Colonic mucosa (tissue), 1 donor: ENCODE measurements around a stretch of chr21.

GRCh38 chr21:38350100-38350423 is 93.3 kb downstream of the KCNJ15 start:
- PRO-cap = no peak

GRCh38 chr21:38414015-38414367 is 84.3 kb downstream of the ERG start:
- PRO-cap = no peak

DNA sequence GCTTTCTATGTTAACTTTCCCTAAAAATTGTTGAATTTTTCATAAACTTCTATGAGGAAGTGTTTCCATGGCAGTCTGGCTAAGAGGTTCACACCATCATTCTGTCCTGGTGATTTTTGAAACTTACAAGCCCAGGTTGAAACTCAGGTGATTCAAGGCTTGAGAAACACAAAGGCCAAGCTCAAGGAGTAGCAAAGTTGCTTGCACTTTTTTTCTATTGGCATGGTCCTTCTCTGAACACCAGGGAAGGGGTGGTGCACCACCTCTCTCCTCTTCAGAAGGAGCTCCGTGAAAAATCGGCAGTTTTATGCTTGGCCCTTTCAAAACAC is 43.1 kb downstream of the ERG start:
- PRO-cap = no peak

DNA sequence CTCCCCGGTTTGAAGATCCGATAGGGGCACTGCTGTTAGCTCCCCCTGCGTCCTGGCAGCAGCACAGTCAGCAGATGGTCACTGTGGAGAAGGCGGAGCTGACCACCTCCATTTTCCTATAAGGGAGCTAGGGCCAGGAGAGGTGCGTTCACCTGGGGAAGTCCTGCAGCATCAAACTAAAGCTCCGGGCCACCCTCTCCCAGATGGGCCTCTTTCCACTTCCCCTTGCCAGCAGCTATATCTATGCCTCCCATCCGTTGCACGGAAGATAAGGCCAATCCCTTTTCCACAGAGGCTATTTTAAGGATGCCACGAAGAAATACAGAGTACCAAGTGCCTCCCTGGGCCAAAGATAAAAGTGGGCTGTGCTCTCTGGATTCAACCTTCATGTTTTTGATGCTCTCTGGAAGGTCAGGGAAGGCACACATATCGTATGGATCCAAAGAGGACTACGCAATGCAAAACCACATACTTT is 7.7 kb downstream of the ERG start:
- PRO-cap = no peak

- PRO-cap = no peak
Observed at GRCh38 chr21:38496272-38496567, 2.1 kb downstream of the ERG start.

GRCh38 chr21:38505423-38505984 is 7.2 kb upstream of the ERG start:
- PRO-cap = no peak

GRCh38 chr21:38766817-38767879 is 38.6 kb upstream of the ETS2 start:
- PRO-cap = unidirectional peak, plus-strand start at chr21:38767375; unidirectional peak, plus-strand start at chr21:38767534

DNA sequence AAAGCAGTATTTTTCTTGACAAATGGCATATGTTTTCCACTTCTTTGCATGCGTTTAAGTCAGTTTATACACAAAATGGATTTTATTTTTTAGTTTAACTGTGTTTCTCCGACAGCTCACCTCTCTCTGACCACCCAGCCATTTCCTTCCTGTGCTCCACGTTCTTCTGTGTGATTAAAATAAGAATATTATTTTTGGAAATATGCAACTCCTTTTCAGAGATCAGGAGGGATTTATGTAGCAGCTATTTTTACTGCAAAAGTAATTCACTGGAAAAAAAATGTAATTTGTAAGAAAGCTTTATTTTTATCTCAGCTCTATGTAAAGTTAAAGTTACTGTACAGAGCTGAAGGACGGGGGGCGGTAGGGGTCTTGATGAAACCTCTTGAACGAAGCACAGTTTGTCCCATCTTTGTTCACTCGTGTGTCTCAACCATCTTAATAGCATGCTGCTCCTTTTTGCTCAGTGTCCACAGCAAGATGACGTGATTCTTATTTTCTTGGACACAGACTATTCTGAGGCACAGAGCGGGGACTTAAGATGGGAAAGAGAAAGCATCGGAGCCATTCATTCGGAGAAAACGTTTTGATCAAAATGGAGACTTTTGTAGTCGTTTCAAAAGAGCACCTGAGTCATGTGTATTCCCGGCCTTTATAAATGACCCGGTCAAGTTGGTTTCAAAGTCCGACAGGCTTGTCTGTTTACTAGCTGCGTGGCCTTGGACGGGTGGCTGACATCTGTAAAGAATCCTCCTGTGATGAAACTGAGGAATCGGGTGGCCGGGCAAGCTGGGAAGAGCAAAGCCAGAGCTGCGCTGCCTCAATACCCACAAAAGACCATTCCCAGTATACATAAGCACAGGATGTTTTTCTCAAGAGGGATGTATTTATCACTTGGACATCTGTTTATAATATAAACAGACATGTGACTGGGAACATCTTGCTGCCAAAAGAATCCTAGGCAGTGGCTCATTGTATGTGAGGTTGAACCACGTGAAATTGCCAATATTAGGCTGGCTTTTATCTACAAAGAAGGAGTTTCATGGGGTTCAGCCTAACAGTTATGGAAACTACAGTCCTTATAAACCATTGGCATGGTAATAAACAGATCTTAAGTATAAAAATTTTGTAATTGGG is 18.4 kb downstream of the ETS2 start:
- PRO-cap = unidirectional peak, plus-strand start at position 761 of the sequence

- PRO-cap = no peak
Observed at GRCh38 chr21:38848029-38848535, 42.4 kb downstream of the ETS2 start.

DNA sequence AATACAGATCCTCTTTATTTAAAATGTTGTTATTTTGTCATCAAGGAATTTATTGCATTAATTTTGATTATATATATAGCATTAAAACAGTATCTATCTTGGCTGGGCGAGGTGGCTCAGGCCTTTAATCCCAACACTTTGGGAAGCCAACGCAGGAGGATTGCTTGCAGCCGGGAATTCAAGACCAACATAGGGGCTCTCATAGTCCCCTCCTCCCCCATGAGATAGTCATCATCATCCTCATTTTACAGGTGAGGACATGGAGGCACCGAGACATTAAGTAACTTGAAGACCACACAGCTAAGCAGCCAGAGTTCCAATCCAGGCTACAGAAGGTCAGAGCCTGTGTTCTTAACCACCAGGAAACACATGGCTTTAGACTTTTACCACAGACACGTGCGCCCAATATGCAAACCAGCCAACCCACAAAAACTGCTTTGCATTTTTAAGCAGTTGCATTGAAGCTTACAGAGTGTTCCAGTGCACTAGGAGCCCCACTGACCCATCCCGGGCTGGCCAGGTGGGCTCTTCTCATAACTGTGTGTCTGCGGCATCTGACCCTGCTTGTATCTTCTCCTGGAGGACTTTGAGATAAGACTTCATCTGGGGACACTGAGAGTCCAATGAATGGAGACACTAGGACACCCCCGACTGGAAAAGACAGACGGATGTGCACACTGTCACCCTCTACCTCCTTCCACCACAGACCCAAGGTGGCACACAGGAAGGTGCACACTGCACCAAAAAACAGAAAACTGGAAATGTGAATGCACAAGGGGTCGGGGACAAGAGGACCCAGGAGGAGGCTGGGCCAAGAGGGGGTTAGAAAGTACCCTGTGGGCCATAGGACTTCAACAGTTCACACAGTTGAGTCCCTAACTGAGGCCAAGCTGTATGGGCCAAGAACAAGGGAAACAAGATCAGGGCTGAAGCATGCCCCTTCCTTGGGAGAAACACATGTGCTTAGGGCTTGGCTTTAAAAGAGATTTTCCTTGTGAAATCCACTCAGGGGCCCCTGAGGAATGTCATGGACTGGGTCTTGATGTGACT is 56.4 kb downstream of the ETS2 start:
- PRO-cap = no peak

DNA sequence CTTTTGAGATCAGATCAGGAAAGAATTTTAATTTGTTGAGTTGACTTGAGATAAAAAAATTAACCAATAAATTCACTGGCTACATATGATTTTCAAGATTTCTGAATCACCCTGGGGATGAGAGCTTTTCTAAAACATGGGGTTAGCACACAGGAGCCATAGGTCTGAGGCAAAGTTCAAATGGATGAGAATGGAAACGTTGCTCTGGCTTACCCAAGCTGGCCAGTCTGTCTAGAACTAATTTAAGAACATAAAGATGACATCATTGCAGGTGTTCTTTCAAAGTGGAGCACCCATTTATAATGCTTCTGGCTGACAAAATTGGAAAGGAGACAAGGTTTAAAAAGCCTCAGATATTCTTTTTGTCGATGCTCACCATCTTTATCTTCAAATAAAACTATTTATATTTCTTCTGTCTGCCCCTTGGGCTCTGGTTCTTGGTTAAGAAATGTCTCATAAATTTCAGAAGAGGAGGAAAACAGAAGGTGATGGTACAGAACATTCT is 91.7 kb downstream of the ETS2 start:
- PRO-cap = no peak

GRCh38 chr21:38909065-38909580 is 103.4 kb downstream of the ETS2 start:
- PRO-cap = no peak

DNA sequence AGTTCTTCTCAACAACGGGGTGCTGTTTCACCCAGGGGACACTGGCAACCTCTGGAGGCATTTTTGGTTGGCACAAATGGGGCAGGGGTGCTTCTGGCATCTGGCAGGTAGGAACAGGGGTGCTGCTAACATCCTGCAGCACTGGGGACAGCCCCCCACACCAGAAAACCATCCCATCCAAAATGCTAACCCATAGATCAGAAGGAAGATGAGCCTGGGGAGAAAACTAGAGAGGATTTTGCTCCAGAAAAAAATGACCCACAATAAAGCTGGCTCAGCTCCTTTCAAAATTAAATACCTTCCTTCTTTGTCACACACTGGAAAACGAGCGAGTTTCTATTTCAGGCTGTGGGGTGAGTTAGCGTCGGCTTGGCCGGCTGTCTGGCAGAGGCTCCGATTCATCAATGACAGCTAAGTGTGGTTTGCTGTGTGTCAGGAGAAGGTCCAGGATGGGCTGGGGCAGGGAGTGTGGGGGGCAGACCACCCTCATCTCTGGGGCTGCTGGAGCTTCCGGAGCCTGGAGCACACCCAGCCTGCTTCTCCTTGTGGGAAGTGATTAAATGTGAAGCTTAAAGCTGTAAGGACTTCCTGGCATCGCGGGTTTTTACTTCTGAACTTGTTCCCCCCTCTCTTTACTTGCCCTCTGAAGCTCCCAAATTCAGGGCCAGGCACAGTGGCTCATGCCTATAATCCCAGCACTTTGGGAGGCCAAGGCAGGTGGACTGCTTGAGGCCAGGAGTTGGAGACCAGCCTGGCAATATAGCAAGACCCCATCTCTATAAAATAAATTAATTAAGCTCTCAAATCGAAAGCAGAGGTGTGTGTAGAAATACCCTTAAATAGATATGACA is 120.2 kb downstream of the ETS2 start:
- PRO-cap = bidirectional peak, plus-strand start at position 407 of the sequence, minus-strand start at position 406 of the sequence; unidirectional peak, minus-strand start at position 545 of the sequence

DNA sequence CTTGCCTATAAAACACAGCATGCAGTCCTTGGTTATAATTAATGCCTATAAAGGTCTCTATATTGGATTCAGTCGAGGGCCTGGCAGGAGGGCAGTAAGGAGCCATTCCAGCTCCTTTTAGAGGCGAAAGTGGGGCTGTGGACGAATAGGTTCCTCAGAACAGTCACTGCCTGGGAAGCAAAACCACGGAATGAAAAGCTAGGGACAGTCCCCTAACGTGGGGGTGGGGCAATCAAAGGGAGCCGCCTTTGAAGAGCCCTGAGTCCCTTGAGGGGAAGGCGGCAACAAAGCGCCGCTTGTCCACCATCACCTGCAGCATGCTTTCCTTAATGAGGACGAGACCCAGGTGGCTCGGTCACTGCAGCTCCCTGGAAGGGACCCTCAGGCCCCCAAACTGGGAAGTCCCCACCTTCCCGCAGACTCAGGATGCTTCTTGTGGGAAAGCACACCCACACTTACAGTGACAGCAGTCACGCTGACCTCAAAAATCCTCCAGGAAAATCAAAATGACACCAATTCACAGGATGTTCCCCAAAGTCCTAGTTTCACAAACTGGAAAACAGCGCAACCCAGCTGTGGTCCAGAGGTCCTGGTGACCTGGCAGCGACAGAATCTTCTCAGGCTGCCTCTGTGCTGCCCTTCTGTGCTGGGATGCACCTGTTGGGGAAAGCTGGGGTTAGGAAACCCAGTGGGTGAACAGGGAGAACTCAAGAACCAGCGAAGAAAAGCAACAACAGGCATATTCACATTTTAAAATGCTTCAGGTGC is 184.8 kb downstream of the ETS2 start:
- PRO-cap = no peak

- PRO-cap = no peak
Observed at GRCh38 chr21:39055030-39055901, 128.0 kb downstream of the PSMG1 start.

DNA sequence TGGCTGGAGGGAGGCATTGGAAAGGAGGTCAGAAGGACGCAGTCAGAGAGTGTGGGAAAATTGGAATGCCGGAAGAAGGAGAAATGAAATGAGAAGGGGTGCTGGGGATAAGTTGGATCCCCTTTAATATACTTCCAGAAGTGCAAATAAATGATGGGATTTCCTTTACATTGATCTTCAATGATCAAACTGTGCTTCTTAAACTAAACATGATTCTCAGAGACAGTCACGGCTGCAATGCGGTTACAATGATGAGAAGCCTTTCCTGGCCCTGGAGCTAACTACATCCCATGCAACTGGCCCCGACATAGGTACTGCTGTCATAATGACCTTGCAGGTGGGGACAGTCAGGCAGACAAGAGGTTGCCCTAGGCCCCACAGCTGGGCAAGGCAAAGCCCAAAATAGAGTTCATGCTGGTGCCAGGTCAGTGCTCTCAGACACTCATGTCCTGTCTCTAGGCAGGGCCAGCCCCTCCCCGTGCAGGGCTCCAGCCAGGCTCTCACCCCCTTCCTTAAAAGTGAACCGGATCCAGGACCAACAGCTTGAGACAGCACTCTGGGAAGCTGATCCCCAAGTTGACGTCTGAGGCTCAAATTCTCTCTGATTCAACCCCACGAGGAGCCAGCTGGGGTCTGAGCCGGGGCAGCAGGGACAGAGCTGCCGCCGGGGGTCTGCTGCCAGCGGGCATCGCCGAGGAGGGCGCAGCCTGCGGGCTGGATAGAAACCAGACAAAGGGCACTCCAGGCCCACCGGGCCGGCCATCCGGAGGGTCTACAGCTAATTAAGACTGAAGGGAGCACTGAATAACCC is 96.2 kb downstream of the PSMG1 start:
- PRO-cap = no peak

- PRO-cap = no peak
Observed at GRCh38 chr21:39087681-39088564, 95.3 kb downstream of the PSMG1 start.

DNA sequence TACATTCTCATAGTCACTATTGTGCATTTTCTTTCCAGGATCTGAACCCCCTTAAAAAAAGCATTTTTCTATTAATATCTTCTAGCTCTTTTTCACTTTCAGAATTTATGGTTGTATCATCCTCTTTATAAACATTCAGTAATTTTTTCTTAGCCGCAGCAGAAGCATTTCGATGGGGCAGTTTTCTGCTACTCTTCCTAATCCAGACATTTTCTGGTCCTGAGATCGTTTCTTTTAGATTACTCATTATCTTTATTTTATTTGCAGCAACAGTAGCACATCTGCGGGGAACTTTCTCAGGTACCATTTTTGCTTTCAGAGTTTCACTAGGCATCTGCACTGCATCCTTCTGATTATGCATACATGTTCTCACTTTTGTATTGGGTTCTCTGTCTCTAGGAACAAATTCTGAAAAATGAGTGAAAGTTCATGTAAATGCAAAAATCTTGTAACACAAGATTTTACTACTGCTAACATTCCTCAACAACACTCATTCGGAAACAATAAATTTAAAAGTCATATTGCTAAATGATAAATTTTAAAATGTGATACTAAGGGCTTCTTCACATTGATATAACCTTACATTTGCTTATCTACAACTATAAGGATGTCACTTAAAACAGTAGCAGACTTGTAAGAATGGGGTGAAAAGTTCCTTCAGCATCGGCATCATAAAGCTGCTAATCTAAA is 3.9 kb upstream of the PSMG1 start:
- PRO-cap = no peak

DNA sequence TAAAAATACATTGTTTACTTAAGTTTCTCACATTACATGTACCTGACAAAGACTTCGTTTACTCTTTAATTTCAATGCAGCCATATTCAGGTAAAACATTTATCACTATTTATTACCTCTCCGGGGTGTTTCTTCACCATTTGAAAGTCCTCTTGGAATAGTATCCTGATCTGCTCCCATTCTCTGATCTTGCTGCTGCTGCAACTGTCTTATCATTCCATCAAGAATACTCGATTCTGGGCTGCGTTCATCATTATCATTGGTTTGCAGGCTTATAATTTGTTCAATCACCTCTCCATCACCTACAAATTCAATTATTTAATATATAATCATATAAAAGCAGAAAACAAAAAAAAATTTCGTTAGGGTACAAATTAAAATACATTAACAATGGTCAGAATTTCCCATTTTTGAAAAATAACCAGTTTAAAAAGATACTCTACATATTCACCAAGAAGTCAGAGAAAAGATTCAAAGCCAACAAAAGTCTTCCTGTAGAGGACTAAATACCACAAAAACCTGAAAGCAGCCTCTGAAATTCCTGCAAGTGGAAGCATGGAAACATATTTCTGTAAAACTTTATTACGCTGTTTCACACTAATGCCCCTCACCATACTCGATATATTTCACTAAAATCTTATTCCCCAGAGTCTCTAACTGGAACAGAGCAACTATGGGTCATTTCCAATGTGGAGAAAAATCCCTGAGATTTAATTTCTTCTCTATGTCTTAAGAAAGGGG is 54.9 kb downstream of the BRWD1 start:
- PRO-cap = no peak

GRCh38 chr21:39283547-39284875 is 29.4 kb downstream of the BRWD1 start:
- PRO-cap = no peak